Fibroblast of villous mesenchyme (primary cell): ENCODE data around the genes DEFB127, DEFB132 and C20orf202.

GRCh38 chr20:157217-157543, at the start of gene DEFB127:
DEFB127 (plus strand) TSS chr20:157454.
- CAGE, long polyA plus RNA, result no peak

- CAGE, long polyA plus RNA, result no peak
These were observed at the start of gene DEFB132 for GRCh38 chr20:257641-257945. DEFB132 (plus strand) TSS chr20:257724.

DNA sequence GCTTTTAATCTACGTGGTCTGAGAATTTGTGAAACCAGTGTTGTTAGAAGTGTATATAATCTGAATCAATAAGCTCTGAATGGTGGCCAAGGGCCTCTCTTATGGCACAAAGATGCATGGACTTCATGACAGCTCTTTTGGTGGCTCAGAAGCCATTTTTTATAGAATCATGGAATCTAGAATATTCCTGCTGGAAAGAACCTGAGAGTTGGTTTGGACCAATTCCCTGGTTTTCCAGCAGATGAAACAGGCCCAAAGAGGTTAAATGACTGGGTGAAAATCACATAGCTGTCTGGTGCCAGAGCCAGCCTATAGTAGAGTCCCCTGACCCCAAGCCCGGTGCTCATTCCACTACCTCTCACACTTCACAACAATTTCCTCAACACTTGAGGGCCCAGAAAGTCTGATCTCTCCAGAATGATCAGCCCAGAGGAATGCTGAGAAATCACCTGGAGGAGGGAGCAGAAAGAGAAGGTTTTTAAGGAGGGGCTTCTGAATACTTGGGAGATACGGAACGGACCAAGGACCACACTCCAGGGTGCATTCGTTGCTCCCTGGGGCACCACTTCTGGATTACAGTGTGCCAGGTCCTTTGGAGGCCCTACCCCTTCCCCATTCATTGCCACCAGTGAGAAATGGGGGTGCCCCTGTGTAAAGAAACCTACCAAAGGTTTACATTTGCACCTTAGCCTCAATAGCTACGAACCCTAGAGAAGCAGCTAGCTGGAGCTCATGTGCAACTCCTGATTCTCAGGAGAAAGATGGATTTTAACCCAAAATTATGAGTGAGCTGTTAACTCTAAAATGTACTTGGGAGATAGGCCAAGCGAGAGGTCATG, 2.2 kb downstream of the ZCCHC3 start:
- CAGE, long polyA plus RNA, result no peak

DNA sequence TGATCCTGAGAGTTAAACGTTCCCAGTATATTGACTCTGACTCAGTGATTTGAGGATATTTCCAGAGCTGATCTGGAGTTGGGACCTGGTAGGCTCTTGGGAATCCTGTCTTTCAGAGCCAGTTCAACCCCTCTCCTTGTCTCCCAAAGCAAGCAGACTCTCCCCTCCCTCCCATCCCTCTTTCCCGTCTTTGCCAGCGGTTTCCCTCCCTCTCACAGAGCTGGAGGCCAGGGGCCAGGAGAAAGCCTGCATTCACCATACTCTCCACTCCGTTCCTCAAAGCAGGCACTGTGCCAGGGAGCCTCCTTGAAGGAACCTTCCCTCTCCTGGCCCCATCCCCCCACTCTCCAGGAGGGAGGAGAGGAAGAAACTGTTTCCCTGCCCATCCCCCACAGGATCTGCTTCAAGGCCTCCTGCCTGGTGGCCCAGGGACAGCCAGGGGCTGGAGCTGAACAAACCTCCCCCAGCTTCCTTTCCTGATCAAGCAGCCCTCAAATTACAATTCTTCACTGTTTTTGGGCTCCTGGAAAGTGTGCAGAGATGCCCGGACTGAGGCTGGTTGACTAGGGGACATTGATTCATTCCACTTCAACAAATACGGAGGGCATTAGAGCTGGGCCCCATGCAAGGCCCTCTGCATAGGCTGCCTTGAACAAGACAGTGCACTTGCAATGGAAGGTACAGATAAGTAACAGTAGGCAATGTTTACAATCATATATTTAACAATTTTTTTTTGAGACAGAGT, 3.8 kb downstream of the ZCCHC3 start:
- CAGE, long polyA plus RNA, result no peak

GRCh38 chr20:330360-330868, 5.1 kb downstream of the SOX12 start:
- CAGE, long polyA plus RNA, result no peak

DNA sequence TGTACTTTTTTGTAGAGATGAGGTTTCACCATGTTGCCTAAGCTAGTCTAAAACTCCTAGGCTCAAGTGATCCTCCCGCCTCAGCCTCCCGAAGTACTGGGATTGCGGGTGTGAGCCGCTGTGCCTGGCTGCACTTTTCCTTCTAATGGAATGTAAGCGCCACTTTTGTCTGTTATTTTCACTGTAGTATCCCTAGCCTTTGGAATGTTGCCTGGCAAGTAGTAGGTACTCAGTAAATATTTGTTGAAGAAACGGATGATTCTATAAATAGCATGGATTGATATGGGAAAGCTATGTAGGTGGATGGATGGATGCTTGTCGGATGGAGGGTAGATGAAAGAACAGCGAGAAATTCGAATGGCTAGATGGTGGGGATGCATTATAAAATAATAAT, 10.3 kb upstream of the TRIB3 start:
- CAGE, long polyA plus RNA, result no peak

DNA sequence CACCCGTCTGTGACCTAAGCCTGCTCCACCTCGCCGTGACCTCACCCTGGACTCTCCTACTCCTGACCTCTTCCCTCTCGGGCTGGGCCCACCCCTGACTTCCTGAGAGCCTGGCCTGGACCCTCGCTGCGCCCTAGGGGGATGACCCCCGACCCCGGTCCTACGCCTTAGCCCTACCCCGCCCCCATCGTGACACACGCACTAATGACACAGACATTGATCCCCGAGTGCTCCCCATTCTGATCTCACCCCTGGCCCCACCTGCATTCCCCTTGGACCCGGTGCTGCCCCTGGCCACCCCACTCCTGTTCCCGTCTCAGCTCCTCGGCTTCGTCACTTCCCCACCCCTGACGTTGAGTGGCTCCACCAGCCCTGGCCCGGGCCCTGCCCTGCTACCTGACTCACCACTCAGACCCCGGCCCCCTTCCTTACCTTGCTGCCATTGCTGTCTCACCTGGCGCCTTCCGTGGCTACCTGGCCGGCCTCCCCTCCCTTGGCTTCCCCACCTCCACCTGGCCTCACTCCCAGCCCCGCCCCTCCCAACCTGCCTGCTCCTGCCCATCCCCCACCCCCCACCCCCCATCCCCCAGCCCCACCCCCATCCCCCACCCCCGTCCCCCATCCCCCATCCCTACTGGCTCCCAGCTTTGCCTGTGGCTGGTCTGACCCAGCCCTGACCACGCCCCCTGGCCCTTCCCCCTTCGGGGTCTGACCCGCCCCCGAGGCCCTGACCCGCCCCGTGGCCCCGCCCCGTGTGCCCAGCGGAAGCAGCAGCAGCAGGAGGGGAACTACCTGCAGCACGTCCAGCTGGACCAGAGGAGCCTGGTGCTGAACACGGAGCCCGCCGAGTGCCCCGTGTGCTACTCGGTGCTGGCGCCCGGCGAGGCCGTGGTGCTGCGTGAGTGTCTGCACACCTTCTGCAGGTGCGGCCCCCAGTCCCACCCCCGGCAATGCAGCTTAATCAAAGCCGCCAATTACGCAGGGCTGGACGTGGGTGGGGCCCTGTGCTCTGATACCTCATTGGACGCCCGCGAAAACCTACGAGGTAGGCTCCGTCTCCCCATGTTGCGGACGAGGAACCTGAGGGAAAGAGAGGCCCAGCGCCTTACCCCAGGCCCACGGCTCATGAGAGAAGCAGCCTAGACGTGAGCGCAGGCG, 12.4 kb downstream of the RBCK1 start:
- CAGE, long polyA plus RNA, result no peak

DNA sequence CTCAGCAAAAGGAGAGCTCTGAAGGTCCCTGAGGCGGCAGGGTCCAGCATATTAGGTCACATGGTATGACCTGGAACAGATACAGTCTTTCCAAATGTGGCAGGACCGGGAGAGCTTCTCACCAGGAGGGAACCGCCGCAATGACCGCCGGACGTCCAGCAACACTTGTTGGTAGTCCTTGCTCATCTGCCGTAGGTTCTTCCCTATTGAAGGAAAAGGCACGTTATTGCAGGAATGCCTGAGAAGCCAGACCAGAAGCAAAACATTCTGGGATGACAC, 17.5 kb downstream of the TBC1D20 start:
- CAGE, long polyA plus RNA, result no peak

GRCh38 chr20:460691-461055, 1.7 kb downstream of the TBC1D20 start:
- CAGE, long polyA plus RNA, result no peak

GRCh38 chr20:461377-462182, 753 bp downstream of the TBC1D20 start:
- CAGE, long polyA plus RNA, result no peak

DNA sequence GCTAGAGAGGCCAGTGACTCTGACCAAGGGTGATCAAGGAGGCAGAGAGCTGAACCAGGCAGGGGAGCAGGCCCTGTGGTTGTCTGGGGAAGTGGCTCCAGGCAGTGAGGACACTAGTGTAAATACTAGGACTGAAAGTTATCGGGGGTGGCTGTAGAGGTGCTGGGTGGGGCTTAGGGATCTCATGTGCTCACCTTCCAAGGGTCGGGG, 1.0 kb downstream of the SRXN1 start:
- CAGE, long polyA plus RNA, result no peak

GRCh38 chr20:701685-702109, 26.1 kb upstream of the SCRT2 start:
- CAGE, long polyA plus RNA, result no peak

- CAGE, long polyA plus RNA, result no peak
These were observed 16.6 kb downstream of the RSPO4 start for GRCh38 chr20:985499-985877.

DNA sequence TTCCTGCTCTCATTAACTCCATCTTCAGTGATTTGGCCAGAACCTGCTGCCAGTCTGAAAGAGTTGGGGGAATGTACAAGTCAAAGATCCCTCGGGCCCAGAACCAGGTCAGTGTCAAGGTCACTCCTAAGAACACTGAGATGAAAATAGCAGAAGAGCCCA, at the start of gene C20orf202:
TSS of gene C20orf202 (plus strand) at position 9 of the 162 bp plus-strand sequence.
- CAGE, long polyA plus RNA, result no peak

GRCh38 chr20:1324535-1324993, 4.4 kb downstream of the SDCBP2 start:
- CAGE, long polyA plus RNA, result no peak

DNA sequence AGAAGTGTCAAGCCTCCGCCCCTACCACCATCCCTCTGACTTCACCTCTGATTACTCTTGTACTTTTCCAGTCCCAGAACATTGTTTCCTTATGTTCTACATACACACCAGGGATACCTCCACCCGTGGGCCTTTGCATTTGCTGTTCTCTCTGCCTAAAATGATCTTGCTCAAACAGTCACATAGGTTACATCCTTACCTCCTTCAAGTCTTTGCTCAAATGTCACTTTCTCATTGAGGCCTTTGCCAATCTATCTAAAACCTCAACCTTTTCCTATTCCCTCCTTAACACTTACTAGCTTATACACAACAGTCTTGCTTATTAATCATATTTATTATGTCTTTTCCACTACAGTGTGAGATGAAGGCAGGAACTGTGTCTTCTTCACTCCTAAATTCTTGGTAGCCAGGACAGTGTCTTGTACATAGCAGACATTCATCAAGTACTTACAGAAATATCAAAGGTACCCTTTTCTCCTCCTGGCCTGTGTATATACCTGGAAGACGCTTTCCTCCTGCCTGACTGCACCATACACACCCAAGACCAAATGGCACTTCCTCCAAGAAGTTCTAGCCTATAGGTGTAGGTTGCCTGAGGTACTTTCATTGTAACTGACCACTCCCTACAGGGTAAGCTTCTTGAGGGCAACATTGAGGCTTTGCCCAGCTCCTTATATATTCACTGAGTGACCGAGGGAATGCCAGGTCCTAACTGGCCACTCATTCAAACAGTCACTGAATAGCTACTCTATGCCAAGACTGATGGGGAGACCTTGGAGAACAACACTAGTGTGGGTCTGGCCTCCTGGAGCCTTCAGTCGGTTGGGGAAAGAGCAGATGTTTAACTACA, 7.0 kb downstream of the FKBP1A start:
- CAGE, long polyA plus RNA, result no peak

GRCh38 chr20:1452813-1453320, 13.8 kb downstream of the NSFL1C start:
- CAGE, long polyA plus RNA, result no peak

- CAGE, long polyA plus RNA, result no peak
These were observed 21.6 kb downstream of the SIRPD start for GRCh38 chr20:1535938-1536285.

DNA sequence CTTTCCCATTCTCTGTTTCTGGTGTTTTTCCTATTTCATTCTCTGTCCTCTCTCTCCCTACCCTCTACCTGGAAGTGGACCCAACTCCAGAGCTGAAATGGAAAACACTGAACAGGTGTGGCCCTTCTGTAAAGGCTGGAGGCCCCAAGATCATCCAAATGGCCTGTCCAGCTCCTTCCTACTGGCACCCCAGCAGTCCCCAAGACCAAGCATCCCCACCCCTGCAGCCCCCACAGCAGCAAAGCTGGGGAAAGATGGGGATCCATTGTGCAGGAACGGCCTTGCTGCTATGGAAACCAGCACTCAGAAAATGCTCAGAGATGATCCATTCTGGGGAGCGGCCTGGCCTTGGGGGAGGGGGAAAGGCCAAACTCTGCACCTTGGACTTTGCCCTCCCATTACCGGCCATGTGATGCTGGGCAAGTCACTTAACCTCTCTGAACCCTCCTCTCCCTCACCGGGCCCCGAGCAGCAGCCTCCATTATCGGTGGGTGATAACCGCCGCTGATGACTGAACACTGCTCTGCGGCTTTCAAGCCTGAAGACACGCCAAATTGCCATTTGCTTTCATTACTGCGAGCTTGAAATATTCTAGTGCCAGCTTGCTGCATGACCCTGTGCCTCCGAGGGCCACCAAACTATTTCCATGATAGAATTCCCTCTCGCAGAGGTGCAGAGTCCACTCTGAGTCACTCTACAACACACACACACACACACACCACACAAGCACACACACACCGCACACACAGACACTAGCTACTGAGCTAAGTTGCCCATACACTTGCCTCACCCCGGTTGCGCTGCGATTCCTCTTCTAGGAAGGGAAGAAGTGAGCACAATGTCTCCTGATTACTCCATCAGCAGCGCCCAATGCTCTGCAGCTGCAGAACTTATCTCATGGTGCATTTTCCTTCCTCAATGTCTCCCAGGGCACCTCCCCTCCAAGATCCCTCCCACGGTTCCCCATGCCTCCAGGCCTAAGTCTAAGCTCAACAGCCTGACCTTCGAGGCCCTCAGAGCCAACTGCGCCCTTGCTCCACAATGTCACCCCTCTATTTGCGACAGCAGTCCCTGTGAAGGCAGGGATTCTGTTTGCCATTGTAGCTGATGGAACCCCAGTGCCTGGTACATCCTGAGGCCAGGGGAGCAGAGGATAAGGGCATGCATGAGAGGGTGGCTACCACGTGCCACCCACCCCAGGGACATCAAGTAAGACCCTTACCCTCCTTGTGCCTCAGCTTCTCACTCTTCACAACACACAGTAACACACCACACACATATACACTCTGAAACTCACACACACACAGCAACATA, 20.5 kb upstream of the SIRPA start:
- CAGE, long polyA plus RNA, result no peak

DNA sequence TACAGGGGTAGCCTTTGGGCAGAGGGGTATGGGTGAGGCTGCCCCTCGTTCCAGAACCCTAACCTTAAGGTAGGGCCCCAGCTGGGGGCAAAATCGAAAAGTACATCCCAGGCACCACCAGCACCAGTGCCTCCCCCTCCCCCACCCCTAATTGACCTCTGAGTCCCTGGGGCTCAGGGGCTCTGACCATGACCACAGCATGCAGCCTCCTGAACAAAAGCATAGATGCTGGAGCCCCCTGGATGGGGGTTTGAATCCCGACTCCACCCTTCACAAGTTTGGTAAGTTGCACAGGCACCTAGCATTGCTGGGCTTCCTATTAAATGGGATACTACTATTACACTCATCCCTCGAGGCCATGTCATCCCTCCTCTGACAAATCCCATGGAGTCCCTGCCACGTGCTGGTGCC, 15.4 kb upstream of the SIRPA start:
- CAGE, long polyA plus RNA, result no peak